ENCODE results near the gene JAK1.

- PRO-cap, result no peak
Measured at GRCh38 chr1:59561736-59562140, 253.0 kb upstream of the HOOK1 start.

DNA sequence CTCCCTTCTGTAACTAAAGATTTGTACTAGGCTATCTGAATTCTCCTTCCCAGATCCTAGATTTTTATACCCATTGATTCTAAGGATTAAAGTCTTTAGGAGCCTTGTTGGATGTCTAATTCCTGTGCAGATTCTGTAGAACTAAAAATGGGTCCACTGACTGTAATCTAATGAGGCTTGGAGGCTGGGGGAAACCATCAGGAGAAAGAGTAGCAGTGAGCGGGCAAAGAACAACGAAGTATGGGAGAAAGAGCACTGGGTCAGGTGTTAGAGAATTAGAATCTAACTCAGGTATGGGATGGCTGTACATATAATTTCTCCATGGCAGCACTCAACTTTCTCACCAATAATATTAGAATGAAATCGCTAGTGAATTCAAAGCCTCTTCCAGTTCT is 74.3 kb upstream of the C1orf87 start:
- PRO-cap, result no peak

GRCh38 chr1:60149335-60149566 is 75.7 kb upstream of the C1orf87 start:
- PRO-cap, result no peak

DNA sequence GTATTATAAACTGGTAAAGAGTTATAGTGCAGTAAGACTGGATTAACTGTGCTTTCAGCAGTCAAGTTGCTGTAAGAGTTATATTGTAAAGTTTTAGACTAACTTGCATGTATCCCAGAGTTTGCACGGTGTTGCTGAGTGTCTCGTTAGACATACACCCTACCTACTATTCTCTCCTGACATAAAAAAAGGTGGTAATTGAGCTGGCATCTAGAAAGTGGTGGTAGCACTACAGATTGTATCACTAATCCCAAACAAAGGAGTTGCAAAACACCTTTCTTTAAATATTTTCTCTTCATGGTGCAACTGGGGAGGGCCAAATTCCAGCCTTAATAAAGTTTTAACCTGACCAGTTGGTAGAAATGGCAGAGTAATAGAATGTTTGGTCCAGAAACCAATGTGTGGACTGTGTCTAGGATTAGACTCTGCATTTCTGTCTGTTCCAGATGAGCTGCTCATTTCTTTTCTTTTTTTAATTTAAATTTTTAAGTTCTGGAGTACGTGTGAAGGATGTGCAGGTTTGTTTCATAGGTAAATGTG is 40.0 kb downstream of the NFIA start:
- PRO-cap, result no peak

- PRO-cap, result no peak
Measured at GRCh38 chr1:61173769-61174186, 91.4 kb downstream of the NFIA start.

GRCh38 chr1:61436560-61437104 is 288.3 kb downstream of the TM2D1 start:
- PRO-cap, result no peak

GRCh38 chr1:61452938-61454171 is 271.6 kb downstream of the TM2D1 start:
- PRO-cap, result no peak

DNA sequence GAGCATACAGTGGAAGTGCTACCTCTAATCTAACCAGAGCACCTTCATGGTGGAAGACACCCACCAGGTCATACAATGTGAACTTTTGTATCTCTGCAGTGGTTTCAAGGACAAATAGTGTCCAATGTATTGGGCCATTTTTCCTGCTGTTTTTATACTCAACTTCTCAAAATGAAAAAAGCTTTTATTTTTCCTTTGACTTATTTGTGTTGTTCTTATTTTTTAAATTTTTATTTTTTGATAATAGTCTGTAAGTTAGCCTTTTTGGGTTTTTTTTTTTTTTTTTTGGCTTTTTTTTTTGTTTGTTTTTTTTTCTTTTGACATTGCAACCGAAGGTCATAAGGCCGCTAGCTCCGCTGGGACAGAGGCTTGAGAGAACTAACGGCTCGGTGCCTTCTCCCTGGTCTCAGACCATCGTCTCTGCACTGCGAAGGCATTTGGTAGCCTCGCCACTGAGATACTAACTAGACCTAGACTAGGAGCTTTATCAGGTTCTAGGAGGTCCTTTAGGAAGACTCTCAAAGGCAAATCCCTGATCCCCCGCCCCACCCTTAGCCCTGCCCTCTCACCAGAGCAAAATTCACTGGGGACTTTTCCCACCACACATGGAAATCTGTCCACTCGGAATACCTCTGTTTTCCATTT is 263.1 kb downstream of the TM2D1 start:
- PRO-cap, result no peak

DNA sequence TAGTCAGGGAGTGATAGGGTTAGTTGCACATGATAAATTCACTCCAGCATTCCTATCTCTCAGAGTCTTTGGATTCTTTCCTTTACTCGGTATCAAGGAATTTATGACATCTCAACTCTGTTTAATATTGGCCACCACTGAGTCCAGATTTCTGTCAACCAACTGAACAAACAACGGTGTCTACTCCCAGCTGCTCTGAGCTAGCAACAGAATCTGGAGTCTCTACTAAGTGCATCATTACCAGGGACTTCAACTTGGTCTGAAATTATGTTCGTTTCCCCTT is 233.4 kb downstream of the TM2D1 start:
- PRO-cap, result no peak

- PRO-cap, result no peak
Measured at GRCh38 chr1:61743418-61743806, 1.1 kb downstream of the PATJ start.

DNA sequence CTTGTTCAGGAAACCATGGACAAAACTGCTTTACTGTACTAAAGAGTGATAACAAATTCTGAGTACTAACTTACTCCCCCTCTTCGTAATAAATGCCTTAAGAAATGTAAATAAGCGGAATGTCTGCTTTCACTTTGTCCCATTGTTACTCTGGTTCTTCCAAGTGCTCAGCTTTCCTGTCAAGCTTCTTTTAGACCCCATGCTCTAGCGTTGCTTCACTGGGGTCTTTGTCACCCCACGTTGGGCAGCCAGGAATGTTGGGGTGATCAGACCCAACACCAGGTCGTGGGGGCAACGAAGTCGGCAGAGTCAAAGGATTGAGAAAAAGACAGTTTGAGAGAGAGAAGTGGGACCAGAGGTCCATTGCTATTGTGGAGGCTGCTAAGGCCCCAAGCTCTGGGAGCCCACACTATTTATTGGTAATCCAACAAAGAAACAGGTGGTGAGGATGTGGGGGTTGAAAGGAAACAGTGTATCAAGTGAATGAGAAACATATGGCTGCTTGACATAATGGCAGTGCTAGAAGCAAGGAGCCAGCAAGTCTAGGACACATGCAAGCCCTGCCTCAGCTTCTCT is 11.4 kb upstream of the L1TD1 start:
- PRO-cap, result no peak

DNA sequence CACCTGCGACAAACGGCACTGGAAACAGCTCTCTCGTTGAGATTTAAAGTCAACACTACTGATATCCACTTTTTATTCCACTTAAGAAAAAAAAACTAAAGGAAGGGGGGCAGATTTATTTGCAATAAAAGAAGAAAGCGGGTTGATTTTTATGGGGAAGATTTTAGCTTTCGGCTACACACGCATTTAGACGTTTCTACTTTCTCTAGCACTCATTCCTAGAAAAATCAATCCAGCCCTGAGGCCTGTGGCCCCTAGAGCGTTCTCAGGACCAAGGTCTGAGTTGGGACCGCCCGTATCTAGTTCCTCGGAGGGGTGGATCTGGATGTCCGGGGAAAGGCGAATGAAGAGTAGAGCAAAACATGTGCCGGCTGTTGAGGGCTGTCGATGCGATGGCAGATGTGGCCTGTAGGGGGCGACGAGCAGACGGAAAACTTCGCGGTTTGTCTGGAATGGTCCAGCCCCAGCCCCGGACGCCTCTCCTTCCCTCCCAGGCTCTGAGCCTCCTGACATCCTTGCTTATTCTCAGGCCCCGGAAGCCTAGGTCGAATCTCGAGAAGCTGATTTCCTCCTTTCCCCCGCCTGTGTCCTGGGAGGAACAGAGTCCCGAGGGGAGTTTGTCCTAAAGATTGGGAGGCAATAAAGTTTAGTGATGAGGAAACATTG is 5.1 kb downstream of the FOXD3 start:
- PRO-cap, result no peak

GRCh38 chr1:63804921-63805403 is 31.1 kb downstream of the ROR1 start:
- PRO-cap, result no peak

- PRO-cap, result no peak
Measured at GRCh38 chr1:64039402-64040048, 163.9 kb upstream of the UBE2U start.

- PRO-cap, result no peak
Measured at GRCh38 chr1:64077845-64078910, 125.2 kb upstream of the UBE2U start.

GRCh38 chr1:64836447-64837375 is 91.8 kb downstream of the RAVER2 start:
- PRO-cap, result no peak

DNA sequence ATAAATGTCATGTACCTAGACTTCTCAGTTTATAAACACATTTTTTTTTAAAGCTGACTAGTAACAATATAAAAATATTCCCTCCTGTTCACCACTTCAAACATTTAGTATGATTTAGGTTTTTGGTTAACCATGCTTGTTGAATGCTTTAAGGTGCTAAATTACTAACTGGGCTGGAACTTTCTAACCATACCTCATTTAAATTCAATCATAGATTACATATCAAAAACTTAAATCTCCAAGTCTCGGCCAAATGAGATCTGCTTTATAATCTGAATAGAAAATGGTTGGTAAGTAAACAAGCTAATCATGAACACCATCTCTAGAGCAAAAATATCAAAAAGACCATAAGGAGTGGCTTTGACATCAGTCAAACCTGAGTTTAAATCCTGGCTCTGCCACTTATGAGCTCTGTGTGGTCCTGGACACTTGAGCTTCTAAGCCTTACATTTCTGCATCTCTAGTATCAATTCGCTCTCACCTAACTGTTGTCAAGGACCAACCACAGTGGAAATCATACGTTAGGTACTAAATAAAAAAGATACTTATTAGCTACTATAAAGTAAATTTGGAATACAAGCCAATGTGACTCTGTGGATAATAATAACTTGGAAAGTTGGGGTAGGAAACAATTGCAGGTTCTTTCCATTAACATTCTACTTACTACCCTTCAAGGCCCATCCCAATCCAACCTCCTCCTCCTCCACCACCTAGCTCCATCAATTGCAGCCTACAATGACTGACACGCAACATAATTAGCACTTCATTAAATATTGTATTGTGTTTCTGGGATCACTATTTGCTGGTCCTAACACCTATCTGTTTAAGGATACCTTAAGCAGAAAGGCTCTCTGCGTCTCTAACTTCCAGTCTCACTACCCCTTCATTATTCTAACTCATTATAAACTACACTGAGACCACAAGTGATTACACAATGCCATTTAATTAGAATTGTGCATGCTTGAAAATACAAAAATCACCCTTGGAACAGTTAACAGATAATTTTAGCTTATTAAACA is 43.6 kb downstream of the JAK1 start:
- PRO-cap, result no peak

GRCh38 chr1:64965870-64966798 is at the start of gene JAK1:
Gene JAK1 (minus strand): TSS chr1:64966549.
- PRO-cap, result bidirectional peak, plus-strand start at chr1:64966081, minus-strand start at chr1:64965955; bidirectional peak, plus-strand start at chr1:64966334, minus-strand start at chr1:64966299; bidirectional peak, plus-strand start at chr1:64966710, minus-strand start at chr1:64966535

DNA sequence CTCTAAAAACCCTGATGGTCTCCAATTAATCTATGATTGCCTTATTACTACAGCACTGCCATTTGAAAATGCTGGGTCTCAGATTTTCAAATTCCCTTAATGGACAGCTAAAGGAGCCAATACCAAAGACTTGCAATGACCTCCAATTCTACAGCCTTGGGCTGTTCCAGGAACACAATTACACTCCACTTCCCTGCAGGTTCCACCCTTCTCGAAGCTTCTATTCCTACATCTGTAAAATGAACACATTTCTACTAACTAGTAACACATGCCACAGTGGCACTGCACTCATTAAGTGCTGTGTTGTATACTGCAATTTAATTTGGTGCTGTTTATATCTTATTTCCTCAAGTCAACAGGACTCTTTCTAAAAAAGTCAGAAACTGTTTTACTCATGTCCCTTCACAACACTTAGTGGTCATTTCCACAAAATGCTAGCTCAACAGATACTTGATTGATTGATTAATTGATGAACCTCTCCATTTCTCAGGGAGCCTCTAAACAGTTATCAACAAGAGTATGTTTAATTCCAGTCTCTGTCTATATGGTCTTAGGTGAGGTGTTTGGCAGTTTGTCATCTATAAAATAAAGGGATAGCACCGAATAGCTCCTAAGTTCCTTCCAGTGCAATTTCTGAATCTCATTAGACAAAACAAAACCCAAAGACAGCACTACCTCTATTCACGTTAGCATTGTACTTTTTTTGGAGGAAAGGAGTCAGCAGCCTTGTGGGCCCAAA is 85.5 kb upstream of the AK4 start:
- PRO-cap, result no peak

DNA sequence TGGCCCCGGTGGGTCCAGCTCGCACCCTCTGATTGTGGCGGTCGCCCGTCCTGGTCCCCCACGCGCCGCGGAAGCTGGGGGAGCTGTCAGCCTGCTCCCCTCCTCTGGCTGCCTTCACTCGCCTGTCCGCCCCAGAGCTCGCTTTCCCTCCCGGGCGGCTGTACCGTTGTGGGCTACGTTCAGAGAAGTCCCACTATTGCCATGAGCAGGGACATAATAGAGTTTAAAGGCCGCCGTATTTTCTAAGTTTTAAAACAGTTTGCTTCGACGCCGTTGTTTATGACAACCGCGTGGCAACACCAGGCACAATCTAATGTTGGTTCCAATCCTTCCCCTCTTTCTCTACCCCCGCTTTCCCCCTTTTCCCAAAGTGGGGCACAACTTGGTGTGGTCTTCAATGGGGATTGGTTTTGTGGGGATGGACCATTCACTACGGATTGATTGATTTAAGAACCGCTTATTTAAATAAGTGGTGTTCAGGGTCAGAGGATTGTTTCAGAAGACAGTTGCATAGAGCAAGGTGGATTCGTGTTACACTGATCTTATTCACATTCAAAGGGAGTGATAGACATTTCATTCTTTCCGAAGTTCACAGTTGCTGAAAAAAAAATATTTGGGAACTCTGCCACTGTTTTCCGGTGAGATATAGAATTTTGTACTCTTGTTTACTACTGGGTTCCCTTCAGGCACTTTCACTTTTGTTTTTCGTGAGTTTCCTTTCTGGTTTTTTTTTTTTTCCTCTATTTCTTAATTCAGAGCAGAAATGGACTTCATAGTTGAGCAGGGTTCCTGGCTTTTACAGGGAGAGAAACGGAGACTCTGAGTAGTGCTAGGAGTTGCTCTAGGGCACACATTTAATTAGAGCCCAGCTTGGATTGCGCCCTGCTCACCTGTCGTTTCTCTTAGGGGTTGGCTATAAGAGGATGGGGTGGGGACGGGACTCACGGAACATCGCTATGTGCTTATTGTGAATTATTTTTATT is 79.7 kb upstream of the AK4 start:
- PRO-cap, result unidirectional peak, minus-strand start at position 312 of the sequence; bidirectional peak, plus-strand start at position 921 of the sequence, minus-strand start at position 904 of the sequence

All from sternocleidomastoid (tissue), 1 donor.